Trachea (tissue), 1 donor: ENCODE measurements around a stretch of chr5.

DNA sequence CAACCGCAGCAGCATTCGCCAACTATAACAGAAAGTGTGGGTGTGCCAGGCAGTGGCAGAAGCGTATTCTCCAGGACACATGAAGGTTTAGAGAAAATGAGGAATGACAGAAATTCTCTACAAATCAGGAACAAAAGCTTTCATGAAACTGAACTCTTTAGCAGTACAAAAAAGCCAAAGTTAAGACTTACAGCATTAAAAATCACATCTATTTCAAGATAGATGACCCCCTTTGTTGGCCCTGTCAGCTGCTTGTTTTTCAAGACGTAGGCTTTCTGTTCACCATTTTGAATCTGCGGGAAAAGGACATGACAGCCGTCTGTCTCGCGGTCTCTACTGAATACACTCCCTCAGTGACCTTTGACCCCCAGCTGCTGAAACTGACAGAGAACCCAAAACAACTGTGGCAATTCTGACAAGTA is 252.2 kb downstream of the SLF1 start:
- PRO-cap = no peak

DNA sequence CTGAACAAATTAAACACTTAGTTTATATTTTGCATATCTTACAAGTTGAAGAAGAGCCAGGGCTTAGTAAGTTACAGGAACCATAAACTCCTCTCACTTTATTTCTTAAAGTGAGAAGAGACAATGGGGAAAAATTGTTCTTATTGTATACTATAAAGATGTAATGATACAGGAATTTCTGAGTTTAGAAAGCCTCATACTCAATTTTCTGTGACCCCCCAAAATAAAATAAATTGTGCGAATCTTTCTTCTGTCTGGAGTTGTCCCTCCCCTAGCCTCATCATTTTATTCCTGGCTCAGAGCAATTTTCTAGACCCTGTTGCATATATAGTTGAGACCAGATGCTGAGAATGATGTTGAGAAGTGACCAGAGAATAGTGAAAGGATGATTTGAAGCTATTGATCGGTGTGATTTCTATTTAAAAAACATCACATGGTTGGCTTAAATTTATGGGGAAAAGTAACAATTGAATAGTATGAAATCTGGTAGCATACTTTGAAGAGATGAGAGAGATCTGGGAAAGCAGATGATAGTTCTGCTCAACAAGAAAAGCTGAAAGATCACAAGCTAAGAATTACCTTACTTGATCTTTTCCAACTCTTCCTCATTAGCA is 313.0 kb downstream of the SLF1 start:
- PRO-cap = no peak

- PRO-cap = bidirectional peak, plus-strand start at chr5:95138574, minus-strand start at chr5:95138408; unidirectional peak, minus-strand start at chr5:95138732
Measured at GRCh38 chr5:95138344-95138868, 146.5 kb downstream of the MCTP1 start.

- PRO-cap = no peak
Measured at GRCh38 chr5:95392713-95393140, 1.6 kb downstream of the FAM81B start.

GRCh38 chr5:95548368-95548784 is 6.4 kb downstream of the SKIC3 start:
- PRO-cap = no peak

- PRO-cap = no peak
Measured at GRCh38 chr5:95554128-95554849, 488 bp downstream of the SKIC3 start.

DNA sequence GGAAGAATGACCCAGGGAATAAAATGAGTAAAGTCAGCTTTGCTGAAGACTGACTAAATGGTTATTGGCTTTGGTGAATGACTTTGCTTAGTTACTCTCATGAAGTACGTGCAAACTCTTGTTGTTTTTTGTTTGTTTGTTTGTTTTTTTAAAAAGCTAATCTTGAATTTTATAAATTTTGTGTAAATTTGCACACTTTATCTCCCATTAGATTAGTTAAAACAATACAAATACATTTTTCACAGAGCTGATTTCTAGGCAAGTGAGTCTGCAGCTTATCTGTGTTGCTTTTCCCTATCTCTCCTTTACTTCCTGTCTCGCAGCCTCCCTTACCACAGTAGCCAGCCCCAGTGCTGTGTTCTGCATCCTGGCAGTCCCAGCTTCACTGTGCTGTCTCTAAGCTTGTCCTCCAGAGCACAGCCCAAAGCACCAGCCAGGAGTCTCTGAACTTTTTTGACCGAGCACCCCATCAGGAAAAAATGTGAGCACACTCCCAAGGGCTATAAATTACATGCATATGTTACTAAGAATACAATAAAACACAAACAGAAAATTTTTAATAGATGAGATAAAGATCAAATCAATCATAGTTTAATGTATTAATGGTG is 7.6 kb upstream of the RHOBTB3 start:
- PRO-cap = no peak

DNA sequence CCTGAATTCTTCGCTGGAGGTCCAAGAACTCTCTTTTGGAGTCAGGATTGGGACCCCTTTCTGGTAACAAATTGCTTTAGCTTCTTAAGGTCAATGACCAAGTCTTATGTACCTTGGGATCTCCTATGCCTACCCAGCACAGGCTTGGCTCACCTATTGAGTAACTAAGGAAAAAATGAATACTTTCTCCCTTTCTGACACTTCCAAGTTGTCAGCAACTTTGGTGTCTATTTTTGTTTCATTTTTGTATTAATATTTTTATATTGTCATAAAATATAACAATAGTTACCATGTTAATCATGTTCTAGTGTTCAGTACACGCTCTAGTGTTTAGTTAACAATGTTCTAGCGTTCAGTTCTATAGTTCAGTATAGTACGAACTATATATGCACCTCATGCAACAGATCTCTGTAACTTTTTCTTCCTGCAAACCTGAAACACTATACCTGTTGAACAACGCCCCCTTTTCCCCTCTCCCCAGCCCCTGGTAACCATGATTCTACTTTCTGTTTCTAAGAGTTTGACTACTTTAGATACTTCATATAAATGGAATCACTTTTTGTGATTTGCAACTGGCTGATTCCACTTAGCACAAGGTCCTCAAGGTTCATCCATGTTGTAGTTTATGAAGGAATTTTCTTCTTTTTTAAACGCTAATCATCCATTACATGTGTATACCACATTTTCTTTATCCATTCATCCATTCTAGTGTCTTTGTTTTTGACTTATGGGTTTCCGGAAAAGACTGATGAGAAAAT is 1.7 kb upstream of the RHOBTB3 start:
- PRO-cap = no peak

GRCh38 chr5:95736371-95737218 is 5.5 kb downstream of the RHOBTB3 start:
- PRO-cap = no peak

DNA sequence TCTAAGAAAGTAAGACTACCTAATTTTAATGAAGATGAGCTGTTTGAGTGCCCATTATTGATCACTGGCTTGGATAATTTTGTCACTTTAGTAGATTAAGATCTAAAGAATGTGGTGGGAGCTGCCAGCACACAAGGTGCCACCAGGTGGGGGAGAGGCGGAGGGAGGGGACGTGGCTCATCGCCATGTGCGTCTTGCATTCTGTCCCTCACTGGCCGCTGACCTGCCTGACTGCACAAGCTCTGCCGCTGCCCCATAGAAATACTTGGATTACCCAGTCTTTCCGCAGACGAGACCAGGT is 37.6 kb downstream of the RHOBTB3 start:
- PRO-cap = unidirectional peak, plus-strand start at position 153 of the sequence

- PRO-cap = no peak
Measured at GRCh38 chr5:95816679-95817187, 5.8 kb downstream of the GLRX start.

DNA sequence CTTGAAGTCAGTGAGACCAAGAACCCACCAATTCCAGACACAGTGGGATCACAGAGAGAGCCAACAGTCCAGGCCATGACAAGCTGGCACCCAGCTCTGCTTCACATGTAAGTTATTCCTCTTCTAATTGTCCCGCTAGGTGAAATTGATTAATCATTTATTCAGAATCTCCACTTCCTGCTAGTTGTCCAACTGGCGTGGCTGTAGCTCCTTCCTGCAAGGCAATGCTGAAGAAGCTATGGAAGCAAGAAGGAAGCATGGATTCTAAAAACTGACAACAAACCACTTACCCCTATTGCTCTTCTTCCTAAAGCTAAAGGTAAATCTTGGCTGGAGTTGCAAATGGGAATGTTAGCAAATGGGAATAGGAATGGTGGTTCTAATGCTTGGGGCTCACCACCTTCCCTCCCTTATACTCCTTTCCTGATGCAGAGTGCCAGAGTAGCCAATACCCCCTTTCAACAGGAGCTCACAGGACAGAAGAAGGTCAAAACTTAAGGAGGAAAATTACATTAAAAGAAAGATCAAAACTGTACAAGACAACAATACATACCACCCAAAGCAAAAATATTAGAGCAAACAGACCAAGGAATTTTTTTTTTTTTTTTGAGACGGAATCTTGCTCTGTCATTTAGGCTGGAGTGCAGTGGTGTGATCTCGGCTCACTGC is 30.2 kb upstream of the GLRX start:
- PRO-cap = no peak

DNA sequence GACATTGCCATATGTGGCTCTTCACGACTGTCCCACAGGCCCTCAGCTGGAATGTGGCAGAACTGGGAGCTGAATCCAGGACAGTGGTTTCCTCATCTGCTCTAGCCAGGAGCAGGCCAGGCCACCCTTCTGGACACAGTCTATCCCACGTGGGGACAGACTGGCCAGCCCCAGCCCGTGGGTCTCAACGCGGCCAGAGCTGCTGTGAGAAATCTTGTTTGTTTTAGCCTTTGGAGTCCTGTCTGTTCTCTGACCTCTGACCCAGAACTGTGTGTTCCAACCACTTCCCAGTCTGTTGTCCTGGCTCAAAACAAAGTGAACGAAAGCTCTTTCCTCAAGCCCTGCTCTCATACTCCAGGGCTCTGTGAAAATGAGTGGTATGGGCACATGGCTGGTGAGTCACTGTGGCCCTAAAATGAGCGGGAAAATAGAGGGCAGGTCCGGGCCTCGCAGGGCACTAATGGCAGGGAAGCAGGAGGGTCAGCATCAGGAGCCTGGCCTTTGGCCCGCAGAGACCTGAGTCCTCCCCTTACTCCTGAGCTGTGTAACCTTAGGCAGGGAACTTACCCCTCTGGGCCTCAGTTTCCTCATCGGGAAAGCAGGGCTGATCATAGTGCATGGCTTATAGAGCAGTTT is 34.8 kb upstream of the GLRX start:
- PRO-cap = no peak

- PRO-cap = no peak
Measured at GRCh38 chr5:95864840-95865801, 42.6 kb upstream of the GLRX start.

- PRO-cap = no peak
Measured at GRCh38 chr5:95878709-95879629, 56.4 kb upstream of the GLRX start.

GRCh38 chr5:95938845-95939522 is 22.7 kb downstream of the ELL2 start:
- PRO-cap = no peak

- PRO-cap = bidirectional peak, plus-strand start at chr5:95962149, minus-strand start at chr5:95961841; unidirectional peak, plus-strand start at chr5:95962316; unidirectional peak, plus-strand start at chr5:95962359; unidirectional peak, plus-strand start at chr5:95962435
Measured at GRCh38 chr5:95961942-95962607, 424 bp upstream of the ELL2 start.

GRCh38 chr5:96226784-96227229 is 206.2 kb downstream of the PCSK1 start:
- PRO-cap = no peak

- PRO-cap = no peak
Measured at GRCh38 chr5:96274998-96275620, 157.9 kb downstream of the PCSK1 start.

DNA sequence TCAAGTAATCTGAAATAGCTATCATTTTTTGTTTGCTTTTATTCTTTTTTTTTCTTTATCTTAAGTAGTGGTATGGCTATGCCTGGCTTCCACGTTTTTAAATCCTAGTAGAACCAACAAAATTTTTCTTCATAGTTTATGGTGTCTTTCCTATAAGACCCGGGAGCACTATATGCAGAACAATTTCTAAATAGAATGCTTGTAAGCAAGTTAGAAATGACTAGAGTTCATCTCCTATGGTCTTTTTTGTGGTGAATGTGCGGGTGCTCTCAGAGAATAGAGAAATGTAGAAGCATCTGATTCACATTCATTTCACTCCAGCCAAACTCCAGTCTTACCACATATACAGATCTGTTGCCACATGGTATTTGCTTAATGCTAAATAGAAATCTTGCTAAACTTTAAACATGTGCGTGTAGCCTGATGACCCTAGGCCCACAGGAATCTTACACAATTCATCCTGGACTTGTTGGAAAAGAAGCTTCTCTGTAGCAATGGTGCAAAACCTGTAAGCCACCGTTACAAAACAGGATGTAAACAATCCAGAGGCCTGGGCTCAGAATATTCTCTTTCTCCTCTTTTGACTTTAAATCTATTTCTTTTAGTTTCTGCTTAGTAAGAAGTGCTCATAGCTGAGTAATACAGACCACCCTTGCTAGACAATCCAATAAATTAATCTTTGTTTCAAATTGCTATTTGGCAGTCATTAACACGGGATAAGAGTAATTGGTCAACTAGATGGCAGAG is 135.2 kb downstream of the PCSK1 start:
- PRO-cap = no peak